ENCODE measurements around a stretch of chr6.

GRCh38 chr6:161194285-161194866, 79.5 kb downstream of the AGPAT4 start:
- PRO-cap = no peak
- RAMPAGE, long total RNA, 3 experiments = no peak in any of the 3 experiments

GRCh38 chr6:161268339-161269192, 5.3 kb downstream of the AGPAT4 start:
- PRO-cap = no peak
- RAMPAGE, long total RNA, 3 experiments = no peak in any of the 3 experiments

DNA sequence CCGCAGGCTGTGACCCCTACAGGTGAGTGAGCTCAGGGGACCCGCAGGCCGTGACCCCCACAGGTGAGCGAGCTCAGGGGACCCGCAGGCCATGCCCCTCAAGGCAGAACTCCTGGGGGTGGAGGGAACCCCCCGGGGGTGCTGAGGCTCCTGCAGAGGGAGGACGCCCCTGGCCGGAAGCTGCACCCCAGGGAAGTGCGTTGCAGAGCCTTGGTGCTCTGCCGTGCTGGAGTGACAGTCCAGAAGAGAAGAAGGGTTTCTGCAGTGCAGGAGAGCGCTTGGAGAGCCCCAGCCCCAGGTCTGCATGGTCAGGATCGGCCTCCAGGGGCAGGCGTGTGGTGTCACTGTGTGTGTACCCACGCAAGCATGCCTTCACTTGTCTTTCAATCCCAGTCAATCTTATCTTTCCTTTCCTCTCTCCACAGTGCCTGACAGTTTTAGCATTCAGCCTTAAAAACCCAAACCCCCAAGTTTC, 101.2 kb upstream of the AGPAT4 start:
- PRO-cap = no peak
- RAMPAGE, long total RNA, 3 experiments = no peak in any of the 3 experiments

DNA sequence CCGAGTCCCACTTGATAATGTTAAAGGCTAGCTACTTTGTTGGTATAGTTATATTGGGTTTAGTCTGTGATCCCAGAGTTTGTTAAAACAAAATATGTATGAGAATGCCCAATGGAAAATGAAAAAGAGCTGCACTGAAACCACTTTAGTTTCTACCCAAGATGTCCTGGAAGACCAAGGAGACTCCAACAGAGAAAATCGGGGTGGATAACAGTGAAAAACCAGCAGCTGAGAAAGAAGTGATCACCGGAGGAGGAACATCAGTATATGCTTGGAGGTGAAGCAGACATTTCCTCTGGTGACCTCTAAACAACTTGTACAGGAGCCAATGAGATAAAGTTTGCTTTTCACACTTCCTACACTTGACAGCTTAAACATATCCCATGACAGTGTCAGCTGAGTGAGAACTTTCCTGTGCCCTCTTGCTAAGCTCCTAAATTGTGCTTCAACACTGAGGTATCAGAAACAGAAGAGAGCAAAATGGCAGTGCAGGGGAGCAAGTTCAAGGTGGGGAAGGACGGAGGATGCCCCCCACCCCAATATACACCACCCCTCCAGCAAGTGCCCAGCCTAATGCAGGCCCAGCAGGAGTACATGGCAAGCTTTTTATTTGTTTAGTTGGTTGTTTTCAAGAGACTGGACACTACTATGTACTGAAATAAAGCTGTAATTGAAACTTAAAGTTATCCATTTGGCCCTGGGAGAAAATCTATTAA, 540.4 kb downstream of the PRKN start:
- PRO-cap = no peak
- RAMPAGE, long total RNA, 3 experiments = no peak in any of the 3 experiments

- PRO-cap = no peak
- RAMPAGE, long total RNA, 3 experiments = no peak in any of the 3 experiments
Measured at GRCh38 chr6:162377705-162378260, 349.8 kb downstream of the PRKN start.

GRCh38 chr6:162388147-162388500, 339.4 kb downstream of the PRKN start:
- PRO-cap = bidirectional peak, plus-strand start at chr6:162388215, minus-strand start at chr6:162387943
- RAMPAGE, long total RNA, 3 experiments = no peak in any of the 3 experiments

GRCh38 chr6:163231926-163232550, 182.5 kb upstream of the QKI start:
- PRO-cap = no peak
- RAMPAGE, long total RNA, 3 experiments = no peak in any of the 3 experiments

GRCh38 chr6:163264246-163264860, 150.2 kb upstream of the QKI start:
- PRO-cap = no peak
- RAMPAGE, long total RNA, 3 experiments = no peak in any of the 3 experiments

GRCh38 chr6:163336160-163336425, 78.4 kb upstream of the QKI start:
- PRO-cap = no peak
- RAMPAGE, long total RNA, 3 experiments = no peak in any of the 3 experiments

DNA sequence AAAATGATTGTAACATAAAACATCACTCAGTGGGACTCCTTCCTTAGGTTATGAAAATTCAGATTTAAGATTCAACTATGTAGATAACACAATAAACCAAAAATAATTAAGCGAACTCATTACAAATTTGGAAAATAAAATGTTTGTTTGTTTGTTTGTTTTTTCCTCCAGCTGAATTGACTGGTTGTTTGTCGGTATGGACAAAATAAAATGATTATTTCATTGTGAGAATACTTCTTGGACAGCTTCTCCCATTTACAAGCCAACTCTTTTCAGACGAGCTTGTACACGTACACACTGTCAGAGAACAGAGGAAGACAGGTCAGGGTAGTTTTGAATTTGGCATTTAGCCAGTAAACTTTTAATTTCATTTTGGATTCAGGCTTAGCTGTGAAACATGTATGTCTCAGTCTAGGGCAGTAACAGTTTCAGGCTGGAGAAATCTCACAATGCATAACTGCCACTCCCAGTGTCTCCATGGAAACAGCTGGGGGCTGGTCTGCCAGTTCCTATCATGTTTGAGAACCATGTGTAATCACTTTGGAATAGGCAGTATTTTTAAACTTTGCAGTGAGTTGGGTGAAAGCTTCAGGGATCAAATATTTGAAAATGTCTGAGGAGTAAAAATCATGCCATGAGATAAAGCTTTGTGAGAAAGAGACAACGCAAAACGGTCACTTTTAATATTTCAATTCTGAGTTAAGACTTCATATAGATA, 22.0 kb upstream of the QKI start:
- PRO-cap = no peak
- RAMPAGE, long total RNA, 3 experiments = no peak in any of the 3 experiments

DNA sequence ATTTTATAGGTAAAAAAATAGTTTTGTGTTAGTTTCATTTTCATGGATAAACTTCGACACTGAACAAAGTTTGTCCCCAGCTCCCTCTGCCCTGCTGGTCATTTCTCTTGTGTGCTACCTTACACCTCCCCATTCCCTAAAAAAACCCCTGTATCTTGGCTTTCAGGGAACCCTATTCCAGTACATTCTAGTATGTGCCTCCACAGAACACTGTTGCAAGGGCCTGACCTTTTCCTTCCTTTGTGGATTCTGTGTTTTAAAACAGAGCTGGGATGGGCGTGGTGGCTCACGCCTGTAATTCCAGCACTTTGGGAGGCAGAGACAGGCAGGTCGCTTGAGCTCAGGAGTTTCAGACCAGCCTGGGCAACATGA, 20.6 kb upstream of the QKI start:
- PRO-cap = no peak
- RAMPAGE, long total RNA, 3 experiments = no peak in any of the 3 experiments

- PRO-cap = unidirectional peak, minus-strand start at chr6:163415742; bidirectional peak, plus-strand start at chr6:163416119, minus-strand start at chr6:163416008
- RAMPAGE, long total RNA, 3 experiments = start-site peak on the plus strand in 1 of 3 experiments, at chr6:163416077-163416168 at its widest, 56 reads per replicate
Measured at GRCh38 chr6:163415575-163416290, 1.2 kb downstream of the QKI start.

DNA sequence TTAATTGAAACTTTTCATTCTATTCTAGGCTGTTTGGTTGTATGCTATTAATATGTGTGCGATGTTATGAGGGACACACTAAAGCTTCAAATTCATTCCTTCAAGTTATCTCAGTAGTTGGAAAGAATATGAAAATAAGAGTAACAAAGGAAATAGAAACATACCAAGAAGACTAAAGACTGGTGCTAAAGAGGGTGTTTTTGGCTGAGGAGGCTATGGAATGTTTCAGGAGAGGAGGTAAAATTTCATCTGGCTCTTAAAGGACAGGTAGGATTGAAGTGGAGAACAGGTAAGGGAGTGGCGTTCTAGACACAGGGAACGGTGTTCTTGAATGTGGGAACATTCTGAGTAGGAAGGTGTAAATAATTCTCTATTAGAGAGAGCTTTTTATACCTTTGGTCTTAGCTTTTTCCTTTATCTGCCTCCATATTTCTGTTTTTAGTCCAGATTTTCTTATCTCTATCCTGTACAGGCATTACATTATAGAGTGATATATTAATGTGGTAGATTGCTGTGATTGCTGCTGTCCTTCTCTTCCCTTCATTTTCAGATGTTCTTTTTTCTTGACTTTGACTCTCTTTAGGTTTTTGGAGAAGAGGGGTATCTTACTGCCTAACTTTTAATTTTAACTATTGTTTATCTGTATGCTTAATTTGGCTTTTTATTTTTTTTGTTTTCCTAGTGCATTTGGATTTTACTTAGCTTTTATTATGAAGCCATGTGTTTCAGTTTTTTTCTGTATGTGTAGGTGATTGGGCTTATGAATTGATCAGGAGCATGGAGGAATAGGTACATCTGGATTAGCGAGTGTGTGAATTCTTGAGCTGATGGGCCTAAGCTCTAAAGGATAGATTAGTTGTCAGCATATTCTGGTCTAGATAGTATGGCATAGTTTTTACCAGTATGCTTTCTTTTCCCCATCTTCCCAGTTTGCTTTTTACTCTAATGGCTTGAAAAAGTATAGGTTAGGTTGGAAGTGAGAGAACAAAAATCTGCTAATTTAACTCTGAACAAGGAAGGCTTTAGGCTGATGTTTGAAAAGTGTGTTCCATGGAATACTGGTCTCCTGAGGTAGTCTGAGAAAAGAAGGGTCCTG, 15.6 kb downstream of the QKI start:
- PRO-cap = no peak
- RAMPAGE, long total RNA, 3 experiments = no peak in any of the 3 experiments

DNA sequence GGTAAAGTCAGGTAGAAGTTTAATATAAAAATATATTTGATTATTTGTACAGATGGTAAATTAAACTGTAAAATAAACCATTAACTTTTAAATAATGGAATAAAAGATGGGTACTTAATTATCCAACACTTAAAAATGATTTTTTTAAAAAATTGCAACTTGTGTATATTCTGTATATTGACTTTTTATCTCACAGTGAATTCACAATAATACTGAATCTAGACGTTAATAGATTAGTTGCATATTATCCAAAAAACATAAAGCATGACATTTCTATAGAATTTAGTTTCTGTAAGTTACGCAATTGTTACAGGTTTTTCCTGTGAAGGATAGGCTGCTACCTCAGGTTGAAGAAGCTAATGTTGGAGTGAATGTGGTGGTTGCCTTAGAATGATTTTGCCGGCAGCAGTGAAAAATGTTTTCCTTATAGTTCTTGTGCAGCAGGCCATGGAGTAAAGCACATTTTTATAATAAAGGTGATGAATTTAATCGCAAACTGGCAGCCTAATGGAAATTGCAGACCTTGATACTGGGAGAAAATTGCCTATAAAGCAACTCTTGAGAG, 20.5 kb downstream of the QKI start:
- PRO-cap = no peak
- RAMPAGE, long total RNA, 3 experiments = no peak in any of the 3 experiments

DNA sequence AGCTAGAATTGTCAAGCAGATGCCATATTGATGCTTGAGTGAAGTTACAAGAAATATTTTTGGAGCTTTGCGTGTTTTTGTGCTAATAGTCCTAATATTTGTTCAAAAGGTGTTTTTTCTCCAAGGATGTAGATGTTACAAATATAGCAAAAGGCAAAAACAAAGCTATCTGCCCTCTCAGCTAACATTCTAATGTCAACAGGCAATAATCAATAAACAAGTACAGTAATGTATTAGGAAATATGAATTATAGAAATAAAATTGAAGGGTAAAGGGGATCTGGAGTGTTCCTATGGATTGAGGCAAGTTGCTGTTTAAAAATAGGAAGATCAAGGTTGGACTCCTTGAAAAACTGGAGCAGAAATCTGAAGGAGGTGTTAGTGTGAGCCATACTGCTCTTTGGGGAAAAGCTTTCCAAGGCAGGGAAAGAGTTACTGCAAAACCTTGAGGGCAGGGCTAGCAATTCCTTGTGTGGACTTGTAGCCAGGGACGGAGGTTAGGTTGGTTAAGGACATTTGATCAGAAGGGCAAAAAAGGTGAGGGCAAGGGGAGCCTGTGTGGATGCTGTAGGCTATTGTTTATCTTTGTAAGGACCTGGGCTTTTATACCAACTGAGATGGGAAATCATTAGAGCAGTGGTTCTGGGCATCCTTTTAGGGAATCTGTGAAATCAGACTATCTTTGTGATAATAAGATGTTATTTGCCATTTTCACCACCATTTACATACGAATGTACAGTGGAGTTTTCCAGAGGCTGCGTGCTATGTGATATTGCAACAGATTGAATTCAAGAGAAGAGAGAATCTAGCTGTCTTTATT, 27.0 kb downstream of the QKI start:
- PRO-cap = no peak
- RAMPAGE, long total RNA, 3 experiments = no peak in any of the 3 experiments

DNA sequence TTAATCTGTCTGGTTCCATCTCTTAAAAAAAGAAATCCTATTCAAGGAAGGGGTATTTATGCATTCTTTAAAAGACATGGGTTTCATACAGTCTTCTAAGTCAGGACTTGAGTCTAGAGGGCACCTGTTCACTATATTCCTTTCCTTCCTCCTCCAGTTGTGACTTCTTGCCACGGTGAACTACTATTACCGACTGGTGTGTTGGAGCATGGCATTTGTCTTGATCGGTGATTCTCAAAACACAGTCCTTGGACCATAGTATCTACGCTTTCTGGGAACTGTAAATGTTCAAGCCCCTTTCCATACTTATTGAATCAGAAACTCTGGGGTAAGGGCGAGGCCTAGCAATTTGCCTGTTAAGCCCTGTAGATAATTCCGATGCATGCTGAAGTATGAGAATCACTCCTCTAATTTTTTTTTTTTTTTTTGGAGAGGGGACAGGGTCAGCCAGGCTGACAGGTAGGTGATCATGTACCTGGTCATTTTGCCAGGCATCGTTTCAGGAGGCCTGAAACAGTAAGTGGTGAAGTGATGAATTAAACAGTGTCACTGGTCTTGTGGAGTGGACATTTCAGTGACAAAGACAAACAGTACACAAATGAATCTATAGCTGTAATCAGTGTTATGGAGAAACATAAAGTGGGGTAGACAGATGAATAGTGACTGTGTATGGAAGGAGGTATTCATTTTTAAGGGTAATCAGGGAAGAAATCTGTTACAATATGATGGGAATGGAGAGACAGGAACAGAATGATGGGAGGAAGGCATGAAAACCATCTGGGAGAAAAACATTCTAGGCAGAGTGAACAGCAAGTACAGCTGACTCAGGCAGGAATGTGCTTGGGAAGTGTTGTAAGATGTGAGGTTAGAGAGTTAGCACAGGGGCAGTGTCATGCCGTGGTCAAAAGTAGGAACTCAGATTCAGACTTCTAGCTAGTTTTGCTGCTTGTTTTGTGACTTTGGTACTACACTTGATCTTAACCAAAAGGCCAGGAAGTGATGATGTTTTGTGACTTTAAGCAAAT, 43.0 kb downstream of the QKI start:
- PRO-cap = no peak
- RAMPAGE, long total RNA, 3 experiments = no peak in any of the 3 experiments

DNA sequence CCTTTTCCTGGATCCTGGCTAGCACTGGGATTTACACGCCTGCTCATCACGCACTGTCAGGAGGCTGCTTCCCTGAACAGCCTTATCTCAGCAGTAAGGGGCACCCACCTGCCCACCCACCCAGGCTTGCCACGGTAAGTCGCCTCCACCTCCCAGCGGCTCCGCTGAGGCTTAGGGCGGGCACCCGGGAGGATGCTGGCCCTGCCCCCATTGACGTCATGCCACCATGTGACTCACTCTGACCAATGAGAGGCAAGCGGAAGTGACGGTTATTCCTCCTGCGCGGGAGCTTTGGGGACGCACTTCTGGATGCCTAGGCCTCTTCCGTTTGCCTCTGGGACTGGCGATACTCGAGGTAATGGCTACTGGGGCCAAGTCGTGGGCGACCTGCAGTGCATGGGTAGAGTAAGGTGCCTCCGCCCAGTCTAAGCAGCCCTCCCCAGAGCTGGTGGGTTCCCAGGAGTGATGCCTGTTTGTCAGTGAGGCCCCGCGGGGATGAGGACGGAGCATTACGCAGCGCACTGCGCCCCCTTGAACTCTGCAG, 256.9 kb downstream of the QKI start:
- PRO-cap = no peak
- RAMPAGE, long total RNA, 3 experiments = no peak in any of the 3 experiments

DNA sequence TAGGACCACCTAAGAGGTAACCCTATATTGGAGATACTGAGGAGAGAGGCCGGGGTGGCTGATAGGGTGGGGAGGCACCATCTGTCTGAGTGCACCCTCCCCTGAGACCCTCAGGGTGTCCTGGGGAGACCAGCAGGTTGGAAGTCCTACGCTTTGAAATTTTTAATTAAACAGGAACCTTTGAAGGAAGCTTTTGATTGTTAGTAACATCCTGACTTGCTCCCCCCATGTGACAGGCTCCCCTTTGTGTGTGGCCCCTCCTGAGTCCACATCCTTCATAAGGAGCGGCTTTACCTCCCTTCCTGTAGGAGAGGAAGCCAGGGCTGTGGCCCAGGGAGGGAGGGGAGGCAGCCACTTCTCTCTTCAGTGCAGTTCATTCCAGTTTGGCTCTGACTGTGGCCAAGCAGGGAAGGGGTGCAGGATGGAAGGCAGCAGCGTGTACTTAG, 295.0 kb downstream of the QKI start:
- PRO-cap = no peak
- RAMPAGE, long total RNA, 3 experiments = no peak in any of the 3 experiments

DNA sequence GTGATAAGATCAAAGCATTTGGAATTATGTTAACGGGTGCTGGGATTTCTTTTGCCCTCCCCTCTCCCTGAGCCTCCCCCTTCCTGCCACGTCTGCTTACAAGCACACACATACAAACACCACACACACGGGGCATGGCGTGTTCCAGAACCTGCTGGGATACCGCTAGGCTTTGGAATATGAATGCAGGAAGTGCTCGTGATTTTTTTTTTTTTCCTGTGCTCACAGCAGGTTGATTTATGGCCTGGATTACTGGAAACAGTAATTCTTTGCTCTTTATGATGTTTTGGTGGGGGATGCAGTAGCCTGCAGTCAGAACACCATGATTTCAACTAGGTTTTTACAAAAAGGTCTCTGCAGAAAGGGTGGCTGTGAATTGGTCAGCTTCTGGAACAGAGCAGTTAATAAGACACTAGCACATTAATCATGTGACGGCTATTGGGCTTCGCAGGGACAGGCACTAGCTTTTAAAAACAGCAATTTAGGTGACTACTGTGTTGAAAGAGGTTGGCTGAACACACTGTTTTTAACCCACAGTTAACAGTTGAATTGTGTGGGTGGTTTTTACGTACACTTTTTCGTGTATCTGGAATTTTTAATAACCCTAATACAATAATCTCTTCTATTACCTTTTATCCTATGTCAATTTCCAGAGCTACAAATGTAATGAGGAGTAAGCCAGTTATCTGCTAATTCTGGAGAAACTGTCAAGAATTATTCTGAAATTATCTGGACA, 551.5 kb downstream of the QKI start:
- PRO-cap = no peak
- RAMPAGE, long total RNA, 3 experiments = no peak in any of the 3 experiments

DNA sequence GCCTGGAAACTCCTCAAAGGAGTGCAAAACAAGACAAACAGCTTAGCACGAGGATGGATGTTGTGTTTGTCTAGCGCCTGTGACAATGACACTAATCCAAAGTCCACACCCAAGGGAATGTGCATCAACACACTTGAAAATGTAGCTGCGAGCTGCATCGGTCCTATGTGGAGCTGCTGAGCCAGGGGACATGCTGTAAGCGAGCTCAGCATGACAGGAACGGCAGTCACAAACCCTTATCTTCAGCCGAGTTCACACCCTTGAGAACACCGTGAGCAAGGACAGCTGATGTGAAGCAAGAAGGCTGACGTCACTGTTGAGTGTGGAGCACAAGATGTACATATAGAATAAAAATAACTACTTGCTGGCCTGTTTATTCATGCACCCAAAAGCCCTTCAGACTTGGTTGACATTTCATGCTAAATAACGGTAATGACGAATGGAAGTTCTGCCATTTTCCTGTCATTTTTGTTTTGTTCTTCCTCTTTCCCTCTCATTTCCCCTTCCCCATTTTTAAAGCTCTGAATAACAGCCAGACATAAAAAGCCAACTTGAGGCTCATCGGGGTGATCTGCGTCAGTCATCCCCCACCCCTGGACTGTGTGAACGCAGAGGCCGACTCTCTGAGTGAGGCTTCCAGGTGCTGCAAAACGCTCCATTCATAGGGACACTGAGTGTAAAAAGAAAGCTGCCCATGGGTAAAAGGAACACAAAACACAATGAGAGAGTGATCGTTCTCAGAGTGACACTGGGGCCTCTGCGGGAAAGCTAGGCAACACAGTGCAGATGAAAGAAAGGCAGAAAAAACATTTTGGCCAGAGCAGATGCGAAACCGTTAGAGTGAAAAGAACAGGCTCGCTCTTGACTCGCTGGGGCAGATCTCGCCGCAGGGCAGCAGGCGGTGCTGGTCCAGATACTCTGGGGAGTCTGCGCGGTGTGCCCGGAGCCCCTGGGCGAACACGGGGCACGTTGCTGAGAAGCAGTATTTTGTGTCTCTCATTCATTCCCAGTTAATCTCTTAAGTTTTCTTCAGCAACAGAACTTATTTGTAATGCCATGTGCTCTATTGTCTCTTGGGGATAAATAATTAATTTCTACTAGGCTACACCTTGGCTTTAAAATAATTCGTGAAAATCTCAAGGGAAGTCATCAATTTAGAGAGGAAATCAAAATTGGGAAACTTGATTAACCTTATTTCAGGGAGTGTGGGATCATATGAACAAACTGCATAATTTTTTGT, 684.8 kb downstream of the QKI start:
- PRO-cap = no peak
- RAMPAGE, long total RNA, 3 experiments = no peak in any of the 3 experiments

Measured in subcutaneous adipose tissue (tissue), 3 donors.